ENCODE results near the genes GNAT2, GSTM2 and RBM15.

- RAMPAGE, long total RNA: no peak
- RRBS: 40% methylated on average over 2 of the region's 5 CpGs
Measured at GRCh38 chr1:109598644-109599006, 20.8 kb downstream of the GNAT2 start.

DNA sequence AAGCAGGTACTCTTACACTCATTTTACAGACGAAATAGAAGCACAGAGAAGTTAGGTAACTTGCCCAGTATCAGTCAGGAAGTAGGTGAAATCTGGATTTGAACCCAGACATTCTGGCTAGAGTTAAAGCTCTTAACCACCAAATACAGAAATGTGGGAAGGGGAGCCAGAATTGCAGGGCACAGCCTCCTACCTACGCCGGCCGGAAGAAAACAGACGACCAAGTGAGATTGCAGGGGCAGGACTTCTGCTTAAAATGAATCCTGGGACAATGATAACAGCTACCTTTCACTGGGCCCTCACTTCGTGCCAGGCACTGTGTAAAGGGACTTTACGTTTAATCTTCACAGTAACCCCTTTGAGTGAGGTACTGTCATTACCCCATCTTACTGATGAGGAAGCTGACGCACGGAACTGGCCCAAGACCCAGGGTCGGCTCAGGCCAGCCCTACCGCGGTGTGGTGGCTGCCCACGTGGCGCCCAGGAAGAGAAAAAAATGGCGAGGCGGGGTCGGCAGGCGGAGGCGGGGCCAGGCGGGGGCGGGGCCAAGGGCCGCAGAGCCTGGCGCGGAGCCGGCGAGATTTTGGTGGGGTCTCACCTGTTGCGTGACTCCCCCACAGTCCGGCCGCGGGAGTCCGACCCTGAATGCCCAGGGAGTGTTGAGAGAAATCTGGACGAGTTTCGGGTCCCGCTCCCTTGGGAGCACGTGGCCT is at the start of gene GNAT2:
GNAT2 (minus strand) TSS at position 327 of the 713 bp plus-strand sequence.
- RAMPAGE, long total RNA: no peak
- RRBS: no CpG with 5 or more reads among the region's 35 CpGs

GRCh38 chr1:109667683-109668606 is at the start of gene GSTM2:
Gene GSTM2, plus strand, starts transcription at chr1:109668057.
- RAMPAGE, long total RNA: start-site peak on the plus strand at chr1:109668056-109668092, 380 and 93 reads in 2 replicates
- RRBS: no CpG with 5 or more reads among the region's 41 CpGs

- RAMPAGE, long total RNA: no peak
- RRBS: no CpG with 5 or more reads among the region's 14 CpGs
Measured at GRCh38 chr1:109748622-109749023, 7.8 kb upstream of the GSTM3 start.

- RAMPAGE, long total RNA: no peak
- RRBS: no CpG with 5 or more reads among the region's 6 CpGs
Measured at GRCh38 chr1:109772083-109772701, 8.5 kb upstream of the EPS8L3 start.

GRCh38 chr1:109904475-109905024 is 6.1 kb upstream of the CSF1 start:
- RAMPAGE, long total RNA: no peak
- RRBS: no CpG with 5 or more reads among the region's 6 CpGs

DNA sequence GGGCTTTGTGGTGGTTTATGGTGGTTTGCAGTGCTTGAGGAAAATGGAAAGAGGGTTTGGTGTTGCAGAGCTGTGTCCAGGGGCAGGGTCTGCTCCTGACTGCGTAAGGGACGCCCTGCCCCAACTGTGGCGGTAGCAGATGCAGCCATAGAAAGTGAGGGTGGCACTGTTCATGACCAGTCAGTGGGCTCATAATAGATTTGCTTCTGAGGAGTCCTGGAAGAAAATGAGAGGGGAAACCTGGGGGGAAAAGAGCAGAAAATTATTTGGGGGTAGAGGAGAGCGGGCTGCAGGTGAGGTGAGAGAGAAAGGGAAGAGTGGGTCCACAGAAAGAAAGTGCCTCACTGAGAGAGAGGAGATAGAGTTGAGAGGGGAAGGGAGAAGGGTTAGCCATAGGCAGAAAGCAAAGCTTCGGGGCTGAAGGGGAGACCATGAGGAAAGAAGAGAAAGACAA is 1.1 kb downstream of the CSF1 start:
- RAMPAGE, long total RNA: no peak
- RRBS: no CpG with 5 or more reads among the region's 5 CpGs

GRCh38 chr1:109918490-109919140 is 8.0 kb downstream of the CSF1 start:
- RAMPAGE, long total RNA: no peak
- RRBS: no CpG with 5 or more reads among the region's 11 CpGs

GRCh38 chr1:109935343-109936007 is 24.8 kb downstream of the CSF1 start:
- RAMPAGE, long total RNA: no peak
- RRBS: no CpG with 5 or more reads among the region's 5 CpGs

DNA sequence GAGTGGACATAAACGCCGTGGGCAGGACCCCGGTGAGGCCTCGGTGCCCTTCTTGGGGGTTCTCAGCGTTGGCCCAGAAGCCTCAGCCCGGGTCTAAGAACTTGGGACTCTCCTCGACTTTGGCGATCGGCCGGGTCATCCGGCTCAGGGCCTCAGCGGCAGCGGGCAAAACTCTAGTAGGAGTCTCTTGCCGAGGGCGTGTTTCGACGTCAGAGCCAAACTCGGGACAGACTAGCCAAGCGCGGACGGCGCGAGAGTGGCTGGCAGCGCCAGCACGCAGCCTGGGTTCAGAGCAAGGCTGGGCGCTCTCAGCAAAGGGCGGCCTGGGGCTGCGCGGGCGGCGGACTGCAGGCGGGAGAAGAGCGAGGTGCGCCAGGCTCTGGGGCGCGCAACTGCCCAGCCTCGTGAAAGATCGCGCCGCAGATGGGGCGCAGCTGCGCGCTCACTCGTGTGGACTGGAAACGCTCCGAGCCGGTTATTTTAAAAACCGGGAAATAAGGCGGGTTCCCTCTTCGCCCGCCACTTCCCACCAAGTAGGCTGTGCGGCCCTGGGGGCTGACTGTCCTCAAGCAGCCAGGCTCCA is 2.6 kb downstream of the ALX3 start:
- RAMPAGE, long total RNA: no peak
- RRBS: 18% methylated on average over 4 of the region's 52 CpGs

DNA sequence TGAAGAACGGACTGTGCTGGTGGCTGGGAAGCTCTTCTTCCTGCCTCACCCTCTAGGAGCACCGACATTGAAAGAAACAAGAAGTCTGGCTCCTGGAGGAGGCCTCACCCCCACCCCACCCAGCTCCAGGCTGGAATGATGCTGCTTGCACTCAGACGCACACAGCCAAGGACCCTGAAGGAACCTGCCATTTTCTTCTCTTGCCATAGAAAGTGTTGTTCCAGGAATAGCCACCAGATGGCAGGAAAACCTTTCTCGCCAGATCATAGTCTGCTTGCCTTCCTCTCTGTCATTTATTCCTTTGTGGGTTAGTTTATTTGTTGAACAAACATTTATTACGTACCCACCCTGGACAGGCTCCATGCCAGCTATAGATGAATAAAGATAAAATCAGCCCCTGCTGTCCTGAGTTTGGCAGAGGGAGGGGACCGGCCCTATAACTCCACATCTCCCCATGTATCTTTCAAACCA is 7.1 kb upstream of the KCNC4 start:
- RAMPAGE, long total RNA: no peak
- RRBS: no CpG with 5 or more reads among the region's 6 CpGs

- RAMPAGE, long total RNA: no peak
- RRBS: no CpG with 5 or more reads among the region's 49 CpGs
Measured at GRCh38 chr1:110338896-110339595, at the start of gene RBM15. Gene RBM15, plus strand, starts transcription at chr1:110339377.

DNA sequence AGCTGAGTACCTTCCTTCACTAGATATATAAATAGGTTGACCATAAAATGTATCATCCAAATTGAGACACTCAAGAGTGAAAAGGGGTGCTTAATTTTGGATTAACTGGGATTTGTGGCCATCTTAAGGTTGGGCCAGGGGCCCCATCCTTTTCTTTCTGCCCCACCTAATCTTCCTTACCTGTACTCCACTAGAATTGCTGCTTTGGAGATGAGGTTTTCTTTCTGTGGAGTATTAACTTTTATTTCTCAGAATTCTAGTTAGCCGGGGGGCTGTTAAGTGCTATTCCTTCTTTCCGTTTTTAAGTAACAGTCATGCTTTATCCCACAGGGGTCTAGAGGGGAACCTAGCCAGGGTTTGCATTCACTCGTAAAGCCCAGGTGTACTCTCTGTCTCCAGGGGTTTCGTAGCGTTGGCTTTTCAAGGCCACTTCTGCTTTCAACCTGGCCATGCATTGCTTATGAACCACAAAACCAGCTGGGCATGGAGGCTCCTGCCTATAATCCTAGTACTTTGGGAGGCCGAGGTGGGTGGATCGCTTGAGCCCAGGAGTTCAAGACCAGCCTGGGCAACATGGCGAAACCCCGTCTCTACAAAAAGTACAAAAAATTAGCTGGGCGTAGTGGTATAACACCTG is 6.5 kb downstream of the SLC16A4 start:
- RAMPAGE, long total RNA: no peak
- RRBS: no CpG with 5 or more reads among the region's 10 CpGs

DNA sequence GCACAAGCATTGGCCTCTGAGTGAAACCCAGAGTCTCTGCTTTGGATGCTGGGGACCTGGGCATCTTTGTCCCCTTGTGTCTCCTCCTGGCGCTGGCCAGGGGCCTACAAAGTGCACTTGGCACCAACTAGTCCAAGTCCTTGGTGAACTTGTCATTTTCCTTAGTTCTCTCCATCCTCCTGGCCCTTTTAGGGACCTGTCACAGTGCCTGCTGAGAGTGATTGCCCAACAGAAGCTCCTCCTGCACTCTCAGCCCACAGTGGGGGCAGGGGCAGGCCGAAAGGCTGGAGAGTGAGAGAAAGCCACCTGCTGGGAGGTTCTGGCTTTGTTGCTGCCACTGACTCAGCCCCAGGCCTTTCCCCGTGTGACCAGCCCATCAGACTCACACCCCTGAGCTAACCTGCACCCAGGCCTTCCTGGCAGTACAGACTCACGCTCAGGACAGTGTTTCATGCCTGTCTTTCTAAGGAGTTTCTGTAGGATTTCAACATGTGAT is 17.2 kb upstream of the PROK1 start:
- RAMPAGE, long total RNA: no peak
- RRBS: no CpG with 5 or more reads among the region's 4 CpGs

DNA sequence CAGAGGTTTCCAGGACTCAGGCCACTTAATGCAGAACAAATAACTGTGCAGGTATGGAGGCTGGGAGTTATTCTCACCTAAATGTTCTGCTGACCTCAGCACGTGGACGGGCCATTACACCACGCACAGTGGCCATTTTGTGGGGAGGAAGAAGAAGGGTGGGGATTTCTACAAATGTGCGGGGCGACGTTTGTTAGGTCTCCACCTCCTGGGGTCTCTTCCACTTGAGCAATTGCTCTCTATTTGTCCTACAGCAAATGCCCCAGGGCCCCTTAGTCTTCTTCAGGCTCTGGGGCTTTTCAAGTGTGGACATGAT is 24.9 kb downstream of the PROK1 start:
- RAMPAGE, long total RNA: no peak
- RRBS: no CpG with 5 or more reads among the region's 6 CpGs

GRCh38 chr1:110513382-110513818 is 5.6 kb downstream of the KCNA10 start:
- RAMPAGE, long total RNA: no peak
- RRBS: no CpG with 5 or more reads among the region's 8 CpGs

- RAMPAGE, long total RNA: no peak
- RRBS: no CpG with 5 or more reads among the region's 38 CpGs
Measured at GRCh38 chr1:110555224-110555717, 36.3 kb upstream of the KCNA10 start.

- RAMPAGE, long total RNA: no peak
- RRBS: 82% methylated on average over 3 of the region's 32 CpGs
Measured at GRCh38 chr1:110672595-110673641, 1.8 kb downstream of the KCNA3 start.

- RAMPAGE, long total RNA: no peak
- RRBS: no CpG with 5 or more reads among the region's 5 CpGs
Measured at GRCh38 chr1:110873421-110874143, 634 bp downstream of the CD53 start.

DNA sequence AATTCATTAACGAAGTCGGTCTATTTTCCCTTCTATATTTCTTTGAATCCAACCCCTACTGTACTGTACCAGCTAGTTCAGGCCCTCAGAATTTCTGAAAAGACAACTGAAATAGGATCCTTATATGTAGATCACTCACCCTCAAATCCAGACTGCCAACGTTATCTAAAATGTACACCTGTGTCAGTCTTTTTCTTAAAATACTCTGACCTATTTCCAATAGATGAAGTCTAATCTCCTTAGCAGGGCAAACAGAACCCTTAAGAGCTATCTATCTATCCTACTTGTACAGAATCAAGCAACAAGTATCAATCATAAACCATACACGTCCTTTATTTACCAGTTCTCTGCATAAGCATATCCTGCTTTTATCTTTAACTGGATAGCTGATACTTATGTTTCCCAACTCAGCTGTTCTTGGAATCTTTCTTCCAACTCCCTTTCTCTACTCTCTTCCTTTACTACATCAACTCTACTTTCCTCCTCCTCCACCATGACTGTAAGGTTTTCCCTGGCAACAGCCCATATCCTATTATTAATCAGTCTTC is 2.9 kb downstream of the LRIF1 start:
- RAMPAGE, long total RNA: no peak
- RRBS: no CpG with 5 or more reads among the region's 4 CpGs